Adrenal gland (tissue), 7 donors: Measurements from ENCODE around the genes EML6 and CCDC88A.

- PRO-cap, 3 experiments = no peak in any of the 3 experiments
- RAMPAGE, long total RNA, 4 experiments = no peak in any of the 4 experiments
- RRBS = no CpG with 5 or more reads among the region's 10 CpGs
Measured at GRCh38 chr2:53992819-53993306, 21.9 kb downstream of the ACYP2 start.

DNA sequence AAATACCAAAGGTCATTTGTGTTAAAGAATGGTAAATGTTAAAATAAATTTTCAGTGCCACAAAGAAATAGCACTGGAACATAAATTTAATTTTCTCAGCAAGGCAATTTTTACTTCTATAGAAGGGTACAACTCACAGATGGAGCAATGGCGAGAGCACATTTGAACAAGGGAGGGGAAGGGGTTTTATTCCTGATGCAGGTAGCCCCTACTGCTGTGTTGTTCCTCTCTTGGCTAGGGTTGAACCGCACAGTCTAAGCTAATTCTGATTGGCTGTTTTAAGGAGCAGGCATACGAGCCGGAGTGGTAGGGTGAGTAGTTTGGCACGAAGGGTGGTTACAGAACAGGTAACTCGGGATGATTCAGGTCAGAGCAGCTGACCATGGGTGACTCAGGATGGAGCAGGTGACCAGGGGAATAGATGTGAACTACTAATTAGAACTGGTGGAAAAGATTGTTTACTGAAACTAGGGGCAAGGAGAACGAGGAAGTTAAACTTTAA lies 50.0 kb downstream of the ACYP2 start:
- PRO-cap, 3 experiments = no peak in any of the 3 experiments
- RAMPAGE, long total RNA, 4 experiments = no peak in any of the 4 experiments
- RRBS = no CpG with 5 or more reads among the region's 7 CpGs

DNA sequence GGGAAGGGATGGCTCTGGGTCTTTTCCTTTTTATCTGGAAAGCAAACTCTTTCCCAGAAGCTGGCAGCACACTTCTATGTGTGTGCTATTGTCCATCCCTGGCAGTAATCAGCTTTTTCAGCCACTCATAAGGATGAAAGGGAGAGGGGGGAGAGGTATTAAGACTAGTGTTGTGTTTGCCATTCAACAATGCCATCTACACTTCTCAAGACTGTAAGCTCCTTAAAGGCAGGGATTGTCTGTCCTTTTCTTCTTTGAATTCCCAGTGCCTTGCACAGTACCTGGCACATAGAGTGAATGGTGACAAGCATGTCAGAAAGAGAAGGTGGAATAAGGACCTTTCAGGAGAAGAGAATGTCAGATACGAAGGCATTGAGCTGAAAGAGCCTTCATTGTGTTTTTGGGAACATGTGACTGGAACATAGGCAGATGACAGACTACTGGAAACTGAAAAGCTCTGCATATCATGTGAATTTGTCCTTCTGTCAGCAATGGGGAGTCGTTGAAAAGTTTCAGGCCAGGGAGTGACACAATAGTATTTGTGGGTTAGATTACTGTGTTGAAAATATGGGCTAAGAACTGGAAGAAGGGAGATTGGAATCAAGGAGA lies 95.7 kb downstream of the TSPYL6 start:
- PRO-cap, 3 experiments = no peak in any of the 3 experiments
- RAMPAGE, long total RNA, 4 experiments = no peak in any of the 4 experiments
- RRBS = no CpG with 5 or more reads among the region's 2 CpGs

DNA sequence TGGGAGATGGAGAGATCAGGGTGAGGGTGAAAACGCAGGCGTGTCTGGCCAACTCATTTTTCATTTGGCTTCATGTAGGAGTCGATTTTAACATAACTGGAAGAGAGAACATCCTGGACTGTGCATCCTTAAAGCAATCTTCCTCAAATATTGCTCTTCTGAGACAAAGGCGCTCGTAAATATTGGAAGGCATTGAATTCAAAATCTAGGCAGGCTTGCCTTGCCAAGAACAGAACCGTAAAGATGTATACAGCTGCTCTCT lies 34.6 kb upstream of the TSPYL6 start:
- PRO-cap, 3 experiments = no peak in any of the 3 experiments
- RAMPAGE, long total RNA, 4 experiments = no peak in any of the 4 experiments
- RRBS = no CpG with 5 or more reads among the region's 6 CpGs

DNA sequence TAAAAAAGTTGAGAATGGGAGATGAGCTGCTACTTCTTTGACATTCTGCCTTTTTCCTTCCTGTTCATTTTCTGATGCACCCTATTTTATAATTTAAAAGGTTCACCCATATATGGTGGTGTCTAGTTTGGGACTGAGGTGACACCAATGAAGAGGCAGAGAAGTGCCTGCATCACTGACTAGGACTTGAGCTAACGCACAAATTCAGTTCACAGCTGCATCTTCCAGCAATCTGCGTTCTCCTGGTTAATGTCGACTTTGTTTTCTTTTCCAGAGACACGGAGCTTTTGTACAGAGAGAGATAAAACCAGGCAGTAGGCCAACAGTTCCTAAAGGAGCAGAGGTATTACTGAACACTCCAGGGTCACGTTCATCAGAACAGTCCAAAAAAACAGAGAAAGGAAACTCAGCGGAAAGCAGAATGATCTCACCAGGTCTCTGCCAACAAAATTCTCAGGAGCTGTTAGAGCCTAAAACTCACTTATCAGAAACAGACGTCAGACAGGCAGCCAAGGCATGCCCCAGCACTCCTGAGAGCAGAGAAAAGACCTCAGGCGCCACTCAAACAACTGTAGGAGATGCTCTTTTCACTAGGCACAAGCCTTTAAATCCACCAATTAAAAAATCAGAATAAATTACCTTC lies 29.4 kb downstream of the C2orf73 start:
- PRO-cap, 3 experiments = peak in 3 of 3 experiments; most common plus-strand start position 493 of the sequence (in 3); most common minus-strand start position 260 of the sequence (in 3)
- RAMPAGE, long total RNA, 4 experiments = no peak in any of the 4 experiments
- RRBS = no CpG with 5 or more reads among the region's 8 CpGs

DNA sequence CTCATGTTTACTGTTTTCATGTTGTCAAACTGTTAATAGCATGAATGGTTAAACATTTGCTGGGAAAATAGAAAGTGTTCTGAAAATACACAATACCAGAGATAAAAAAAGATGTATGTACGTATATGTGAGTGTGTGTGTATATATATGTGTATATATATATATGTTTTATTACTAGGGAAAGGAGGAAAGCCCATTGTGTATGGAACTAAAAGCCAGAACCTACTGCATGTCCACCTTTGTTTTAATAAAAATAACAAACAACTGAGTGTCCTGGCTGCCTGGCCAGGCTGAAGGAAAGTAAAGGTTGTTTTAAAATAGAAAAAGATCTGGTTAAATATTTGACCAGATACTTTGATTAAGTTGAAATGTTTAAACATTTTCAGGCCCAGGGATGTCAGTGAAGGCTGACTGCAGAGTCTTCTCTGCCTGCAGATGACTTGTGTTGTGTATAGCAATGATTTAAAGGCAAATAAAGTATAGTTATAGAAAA lies 22.7 kb downstream of the SPTBN1 start:
- PRO-cap, 3 experiments = no peak in any of the 3 experiments
- RAMPAGE, long total RNA, 4 experiments = no peak in any of the 4 experiments
- RRBS = no CpG with 5 or more reads among the region's 1 CpG

DNA sequence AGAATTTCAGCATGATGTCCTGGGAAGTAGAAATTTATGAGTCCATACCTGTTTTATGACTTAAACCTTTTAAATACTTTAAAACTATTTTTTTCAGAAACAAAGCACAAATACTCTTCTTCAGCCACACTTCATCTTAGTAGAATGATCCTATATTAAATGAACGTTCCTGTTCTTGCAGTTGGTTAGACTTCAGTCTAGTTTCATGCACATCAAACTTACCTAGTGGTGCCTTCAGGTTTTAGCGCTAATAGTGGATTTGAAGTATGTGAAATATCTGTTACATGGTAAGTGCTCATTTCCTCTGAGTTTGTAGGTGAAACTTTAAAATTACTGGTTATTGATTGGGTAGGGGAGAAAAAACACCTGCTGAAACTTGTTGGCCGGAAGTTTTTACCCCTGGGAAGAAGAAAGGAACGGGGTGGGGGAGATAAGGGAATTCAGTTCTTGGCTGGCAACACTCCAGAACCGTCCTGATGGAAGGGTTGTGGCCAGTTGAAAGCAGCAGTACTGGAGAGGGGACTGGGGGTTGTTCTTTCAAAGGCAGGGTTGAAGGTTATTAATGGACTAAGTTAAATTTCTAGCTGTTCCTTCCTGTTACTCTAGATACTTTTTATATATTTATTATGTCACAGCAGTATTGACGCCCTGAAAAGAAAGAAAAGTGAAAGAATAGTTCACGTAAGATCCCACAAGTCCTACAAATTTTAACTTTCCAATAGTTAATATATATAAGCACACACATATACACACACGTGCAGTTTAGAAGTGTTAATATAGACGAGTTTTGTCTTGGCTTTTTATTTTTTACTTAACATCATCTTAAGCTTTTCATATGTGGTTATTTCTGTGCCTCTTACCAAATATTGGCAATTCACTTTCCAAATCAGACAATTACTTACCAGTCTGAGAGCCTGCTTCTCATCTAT lies 112.9 kb downstream of the SPTBN1 start:
- PRO-cap, 3 experiments = no peak in any of the 3 experiments
- RAMPAGE, long total RNA, 4 experiments = no peak in any of the 4 experiments
- RRBS = no CpG with 5 or more reads among the region's 9 CpGs

DNA sequence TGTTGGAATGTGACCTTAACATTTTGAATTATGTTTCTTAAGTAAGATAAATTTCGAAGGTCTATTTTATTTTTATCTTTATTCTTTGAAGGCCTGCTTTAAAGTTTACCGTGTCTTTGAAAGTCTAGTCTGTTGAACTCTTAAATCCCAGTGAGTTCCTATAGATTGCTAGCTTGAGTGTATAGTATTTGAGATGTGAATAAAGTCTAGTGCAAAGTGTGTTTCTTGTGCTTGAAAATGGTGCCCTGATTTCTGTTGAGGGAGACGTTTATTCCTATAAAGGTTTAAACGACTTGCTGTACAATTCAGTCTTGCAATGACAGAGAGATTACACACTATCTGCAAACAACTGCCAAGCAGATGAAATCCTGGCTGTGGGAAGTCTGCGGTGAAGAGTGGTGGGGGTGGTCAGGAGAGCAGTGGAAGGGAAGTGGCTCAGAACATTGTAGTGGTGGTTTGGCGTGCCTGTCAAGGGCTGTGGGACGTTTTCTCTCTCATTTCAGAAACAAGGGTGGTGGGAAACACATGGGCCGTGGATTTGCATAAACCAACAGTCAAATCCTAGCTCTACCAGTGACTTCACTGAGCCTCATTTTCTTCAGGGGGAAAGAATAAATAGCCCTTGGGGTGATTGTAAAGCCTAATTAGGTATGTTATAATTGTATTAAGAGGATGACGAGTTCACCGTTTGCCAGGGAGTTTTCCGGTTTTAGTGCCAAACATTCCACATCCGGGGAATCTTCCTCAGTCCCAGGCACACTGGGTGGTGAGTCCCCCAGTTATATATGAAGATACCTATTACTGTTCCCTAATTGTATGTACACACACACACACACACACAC lies 114.8 kb downstream of the SPTBN1 start:
- PRO-cap, 3 experiments = peak in 1 of 3 experiments; most common plus-strand start position 446 of the sequence (in 1); most common minus-strand start position 273 of the sequence (in 1)
- RAMPAGE, long total RNA, 4 experiments = no peak in any of the 4 experiments
- RRBS = no CpG with 5 or more reads among the region's 12 CpGs

DNA sequence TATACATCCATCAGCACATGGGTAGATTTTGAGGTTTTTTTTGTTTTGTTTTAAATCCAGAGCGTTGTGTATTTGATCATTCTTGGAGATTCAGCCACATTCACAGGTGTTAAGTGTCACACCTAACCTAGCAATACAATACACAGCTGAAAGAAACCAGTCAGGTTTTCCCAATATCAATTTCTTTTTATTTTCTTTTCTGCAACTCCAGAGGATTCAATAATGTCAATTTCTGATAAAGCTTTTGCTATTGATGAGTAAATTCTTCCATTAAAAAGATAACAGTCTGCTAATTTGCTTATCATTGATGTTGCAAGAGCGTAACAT lies 119.0 kb downstream of the SPTBN1 start:
- PRO-cap, 3 experiments = no peak in any of the 3 experiments
- RAMPAGE, long total RNA, 4 experiments = no peak in any of the 4 experiments
- RRBS = no CpG with 5 or more reads among the region's 2 CpGs

DNA sequence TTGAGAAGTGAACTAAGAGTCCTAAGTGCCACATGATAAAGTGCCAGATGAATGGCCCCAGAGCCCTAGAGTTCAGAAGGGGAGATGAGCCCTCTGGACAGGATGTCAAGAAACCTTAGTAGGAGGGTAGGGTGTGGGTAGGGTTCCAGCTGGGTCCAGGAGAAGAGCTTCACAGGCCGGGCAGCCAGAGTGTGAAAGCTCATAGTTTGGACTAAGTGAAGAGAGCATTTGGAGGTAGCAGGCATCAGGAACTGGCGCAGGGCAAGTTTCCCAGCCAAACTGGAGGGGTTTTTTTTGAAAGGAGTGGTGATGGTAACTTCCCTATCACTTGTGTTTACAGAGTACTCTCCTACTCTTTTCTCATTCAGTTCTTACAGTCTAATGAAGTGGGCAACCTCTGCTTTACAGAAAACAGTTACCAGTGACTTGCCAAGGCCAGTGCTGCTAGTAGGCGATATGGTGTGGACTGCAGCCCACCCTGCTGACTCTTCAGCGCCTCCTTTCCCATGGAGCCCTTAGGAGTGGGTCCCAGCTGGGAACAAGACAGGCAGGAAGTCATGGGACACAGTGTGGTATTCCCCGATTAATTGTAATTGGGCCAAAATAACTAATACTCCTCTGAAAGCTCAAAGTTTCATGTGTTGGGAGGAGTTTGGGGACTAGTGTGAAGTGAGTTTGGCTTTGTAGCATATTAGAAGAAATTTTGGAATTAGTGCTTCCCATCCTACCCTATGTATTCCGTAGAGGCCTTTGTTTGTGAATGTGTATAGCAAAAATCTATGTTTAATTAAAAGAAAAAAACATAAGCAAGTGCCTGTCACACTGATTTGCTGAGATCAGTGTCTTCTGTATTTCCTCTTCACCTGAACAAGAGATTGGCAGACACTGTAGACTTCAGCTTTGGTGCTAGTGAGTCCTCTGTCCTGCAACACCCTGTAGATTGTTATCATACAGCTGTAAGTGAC lies 120.1 kb upstream of the EML6 start:
- PRO-cap, 3 experiments = no peak in any of the 3 experiments
- RAMPAGE, long total RNA, 4 experiments = no peak in any of the 4 experiments
- RRBS = no CpG with 5 or more reads among the region's 6 CpGs

- PRO-cap, 3 experiments = peak in 1 of 3 experiments; most common plus-strand start chr2:54604468 (in 1)
- RAMPAGE, long total RNA, 4 experiments = no peak in any of the 4 experiments
- RRBS = no CpG with 5 or more reads among the region's 4 CpGs
Measured at GRCh38 chr2:54604182-54604688, 119.2 kb upstream of the EML6 start.

- PRO-cap, 3 experiments = peak in 1 of 3 experiments; most common plus-strand start chr2:54618390 (in 1)
- RAMPAGE, long total RNA, 4 experiments = no peak in any of the 4 experiments
- RRBS = no CpG with 5 or more reads among the region's 3 CpGs
Measured at GRCh38 chr2:54618246-54618569, 105.3 kb upstream of the EML6 start.

GRCh38 chr2:54723042-54723999 lies at the start of gene EML6:
Gene EML6, plus strand, starts transcription at chr2:54723662.
- PRO-cap, 3 experiments = peak in 3 of 3 experiments; most common plus-strand start chr2:54723135 (in 1); most common minus-strand start chr2:54723360 (in 3)
- RAMPAGE, long total RNA, 4 experiments = start-site peak on the plus strand in 2 of 4 experiments, at chr2:54723521-54723798 at its widest, 13 to 42 reads per replicate
- RRBS = 2% methylated on average over 48 of the region's 90 CpGs

DNA sequence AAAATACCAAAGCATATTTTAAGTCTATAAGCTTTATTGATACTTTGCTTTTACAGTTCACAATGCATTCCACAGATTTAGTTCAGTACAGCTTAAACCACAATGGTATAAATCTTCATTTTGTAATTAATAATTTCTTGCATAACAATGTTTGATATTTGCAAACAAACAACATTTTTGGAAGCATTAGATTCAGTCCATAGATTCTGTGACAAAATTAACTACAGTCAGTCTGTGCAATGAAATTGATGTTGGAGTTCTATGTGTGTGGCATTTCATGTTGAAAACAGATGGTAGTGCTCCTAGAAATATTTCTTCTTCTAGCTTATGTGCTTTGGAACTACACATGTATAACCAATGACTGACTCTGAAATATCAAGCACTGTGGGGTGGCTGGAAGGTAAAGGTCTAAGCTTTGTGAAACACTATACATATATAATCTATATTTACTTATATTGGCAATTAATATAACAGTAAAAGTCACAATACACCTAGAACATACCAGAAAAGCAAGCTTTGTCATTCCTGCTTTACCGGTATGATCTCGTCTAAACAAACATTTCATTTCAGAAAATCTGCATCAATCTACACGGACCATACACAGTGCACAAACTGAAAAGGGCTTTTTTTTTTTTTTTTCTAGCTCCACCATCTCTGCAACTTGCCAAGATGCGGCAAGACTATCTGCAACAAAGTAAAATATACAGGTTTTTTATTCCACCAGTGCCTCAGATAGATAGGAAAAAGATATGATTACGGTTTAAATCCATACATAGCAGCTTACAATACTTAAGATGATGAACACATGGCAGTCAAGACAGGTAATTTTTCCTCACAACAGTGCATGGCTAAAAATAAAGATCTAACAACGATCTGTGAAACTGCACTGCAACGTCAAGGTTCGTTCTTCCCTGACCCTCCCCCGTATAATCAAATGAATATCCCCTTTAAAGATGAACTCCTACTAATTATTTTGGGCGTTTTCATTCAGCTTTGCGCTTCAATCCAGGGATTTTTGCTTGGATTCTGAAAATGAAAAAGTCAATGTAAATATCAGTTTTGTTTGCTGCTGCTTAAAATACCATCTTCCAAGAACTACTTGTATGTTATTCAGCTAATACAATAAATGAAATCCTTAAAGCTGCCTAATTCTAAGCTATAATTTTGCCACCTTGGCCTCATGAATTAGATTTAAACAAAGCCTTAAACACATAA lies 77.7 kb downstream of the RTN4 start:
- PRO-cap, 3 experiments = no peak in any of the 3 experiments
- RAMPAGE, long total RNA, 4 experiments = start-site peak on the minus strand in 2 of 4 experiments, centred at positions 492 to 757 of the sequence, 119 to 1,040 reads per replicate
- RRBS = no CpG with 5 or more reads among the region's 11 CpGs

- PRO-cap, 3 experiments = no peak in any of the 3 experiments
- RAMPAGE, long total RNA, 4 experiments = no peak in any of the 4 experiments
- RRBS = no CpG with 5 or more reads among the region's 7 CpGs
Measured at GRCh38 chr2:55339166-55339913, 70.3 kb upstream of the MTIF2 start.

DNA sequence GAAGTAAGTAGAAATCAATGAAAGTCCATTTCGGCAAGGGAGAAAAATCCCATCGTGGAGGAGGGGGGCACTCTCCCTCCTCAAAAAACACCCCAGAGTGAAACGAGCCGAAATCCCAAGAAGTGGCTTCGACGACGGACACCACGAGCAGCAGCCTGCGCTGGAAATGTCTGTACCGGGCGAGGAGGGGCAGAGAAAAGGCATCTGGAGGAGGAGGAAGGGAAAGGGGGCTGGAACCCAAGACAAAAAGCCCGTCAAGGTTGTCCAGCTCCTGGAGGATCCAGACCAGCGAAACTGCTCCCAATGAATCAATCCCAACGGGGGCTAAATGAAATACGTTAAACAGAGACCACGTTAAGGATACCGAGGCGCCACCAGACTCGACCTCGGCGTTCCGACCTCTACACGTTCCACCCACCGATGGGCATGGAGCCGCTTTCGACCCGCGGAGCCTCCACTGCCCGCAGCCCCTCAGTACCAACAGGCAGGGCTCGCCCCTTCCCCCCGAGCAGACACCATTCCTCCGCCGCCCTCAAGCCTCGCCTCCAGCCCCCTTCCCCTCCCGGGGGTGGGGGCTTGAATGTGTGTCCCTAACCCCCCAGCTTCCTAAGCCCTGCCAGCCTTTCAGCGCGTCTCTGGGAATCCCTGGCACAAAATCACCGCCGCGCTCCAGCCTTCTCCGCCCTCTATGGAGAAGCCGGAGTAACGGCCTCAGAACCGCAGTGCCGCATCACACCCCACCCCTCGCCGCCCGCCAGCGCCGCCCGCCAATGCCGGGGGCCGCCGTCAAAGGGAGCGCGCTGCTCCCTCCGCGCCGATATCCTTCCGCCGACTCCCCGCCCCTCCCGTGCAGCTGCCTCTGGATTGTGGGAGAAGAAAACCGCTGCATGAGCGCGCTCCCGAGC lies at the start of gene CCDC88A:
Gene CCDC88A (minus strand): TSS at position 707 of the 905 bp plus-strand sequence.
- PRO-cap, 3 experiments = peak in 3 of 3 experiments; most common plus-strand start position 110 of the sequence (in 2); most common minus-strand start position 690 of the sequence (in 3)
- RAMPAGE, long total RNA, 4 experiments = start-site peak on the minus strand in 1 of 4 experiments, centred at position 714 of the sequence, 62 reads per replicate
- RRBS = under 1% methylated on average over 11 of the region's 67 CpGs

DNA sequence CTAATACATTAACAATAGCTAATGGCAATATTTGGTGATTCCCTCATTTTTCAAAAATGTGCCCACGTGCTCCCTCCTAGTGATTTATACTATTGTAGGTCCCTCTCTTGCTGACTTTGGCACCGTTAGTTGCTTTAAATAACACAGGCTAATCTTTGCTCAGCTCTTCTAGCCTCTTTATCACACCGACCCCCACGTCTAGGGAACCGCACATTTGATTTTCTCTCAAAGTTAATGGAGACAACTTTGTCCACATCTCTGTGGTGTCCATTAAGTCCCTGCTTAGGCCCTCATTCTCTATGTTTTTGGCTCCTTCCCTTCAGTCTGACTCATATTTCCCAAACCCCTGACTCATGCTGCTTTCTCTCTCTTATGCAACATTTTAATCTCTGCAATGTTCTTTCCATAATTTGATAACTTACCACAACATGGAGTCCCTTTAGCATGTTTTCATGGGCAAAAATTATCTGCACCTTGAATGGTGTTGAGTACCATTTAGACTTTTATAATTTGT lies 38.0 kb downstream of the EFEMP1 start:
- PRO-cap, 3 experiments = peak in 1 of 3 experiments; most common plus-strand start position 408 of the sequence (in 1); most common minus-strand start position 284 of the sequence (in 1)
- RAMPAGE, long total RNA, 4 experiments = no peak in any of the 4 experiments
- RRBS = no CpG with 5 or more reads among the region's 5 CpGs

GRCh38 chr2:57908984-57909207 lies 137.7 kb upstream of the VRK2 start:
- PRO-cap, 3 experiments = peak in 1 of 3 experiments; most common plus-strand start chr2:57909094 (in 1)
- RAMPAGE, long total RNA, 4 experiments = no peak in any of the 4 experiments

DNA sequence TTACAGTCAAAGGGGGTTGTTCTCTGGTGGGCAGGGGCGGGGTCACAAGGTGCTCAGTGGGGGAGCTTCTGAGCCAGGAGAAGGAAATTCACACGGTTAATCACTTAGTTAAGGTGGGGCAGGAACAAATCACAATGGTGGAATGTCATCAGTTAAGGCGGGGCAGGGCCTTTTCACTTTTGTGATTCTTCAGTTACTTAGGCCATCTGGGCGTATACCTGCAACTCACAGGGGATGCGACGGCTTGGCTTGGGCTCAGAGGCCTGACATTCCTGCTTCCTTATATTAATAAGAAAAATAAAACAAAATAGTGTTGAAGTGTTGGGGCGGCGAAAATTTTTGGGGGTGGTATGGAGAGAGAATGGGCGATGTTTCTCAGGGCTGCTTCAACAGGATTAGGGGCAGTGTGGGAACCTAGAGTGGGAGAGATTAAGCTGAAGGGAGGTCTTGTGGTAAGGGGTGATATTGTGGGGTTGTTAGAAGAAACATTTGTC lies 67.0 kb downstream of the VRK2 start:
- PRO-cap, 3 experiments = no peak in any of the 3 experiments
- RAMPAGE, long total RNA, 4 experiments = no peak in any of the 4 experiments
- RRBS = no CpG with 5 or more reads among the region's 9 CpGs

- PRO-cap, 3 experiments = no peak in any of the 3 experiments
- RAMPAGE, long total RNA, 4 experiments = no peak in any of the 4 experiments
Measured at GRCh38 chr2:58208910-58209506, 32.1 kb downstream of the FANCL start.